Ovary (tissue), 7 donors: ENCODE measurements around the genes RSPH3 and WTAP.

GRCh38 chr6:158795087-158796192 is 23.7 kb downstream of the EZR start:
- PRO-cap, 7 experiments, result no peak in any of the 7 experiments
- RAMPAGE, long total RNA, 2 experiments, result no peak in any of the 2 experiments

GRCh38 chr6:158800981-158801361 is 18.2 kb downstream of the EZR start:
- PRO-cap, 7 experiments, result no peak in any of the 7 experiments
- RAMPAGE, long total RNA, 2 experiments, result no peak in any of the 2 experiments

DNA sequence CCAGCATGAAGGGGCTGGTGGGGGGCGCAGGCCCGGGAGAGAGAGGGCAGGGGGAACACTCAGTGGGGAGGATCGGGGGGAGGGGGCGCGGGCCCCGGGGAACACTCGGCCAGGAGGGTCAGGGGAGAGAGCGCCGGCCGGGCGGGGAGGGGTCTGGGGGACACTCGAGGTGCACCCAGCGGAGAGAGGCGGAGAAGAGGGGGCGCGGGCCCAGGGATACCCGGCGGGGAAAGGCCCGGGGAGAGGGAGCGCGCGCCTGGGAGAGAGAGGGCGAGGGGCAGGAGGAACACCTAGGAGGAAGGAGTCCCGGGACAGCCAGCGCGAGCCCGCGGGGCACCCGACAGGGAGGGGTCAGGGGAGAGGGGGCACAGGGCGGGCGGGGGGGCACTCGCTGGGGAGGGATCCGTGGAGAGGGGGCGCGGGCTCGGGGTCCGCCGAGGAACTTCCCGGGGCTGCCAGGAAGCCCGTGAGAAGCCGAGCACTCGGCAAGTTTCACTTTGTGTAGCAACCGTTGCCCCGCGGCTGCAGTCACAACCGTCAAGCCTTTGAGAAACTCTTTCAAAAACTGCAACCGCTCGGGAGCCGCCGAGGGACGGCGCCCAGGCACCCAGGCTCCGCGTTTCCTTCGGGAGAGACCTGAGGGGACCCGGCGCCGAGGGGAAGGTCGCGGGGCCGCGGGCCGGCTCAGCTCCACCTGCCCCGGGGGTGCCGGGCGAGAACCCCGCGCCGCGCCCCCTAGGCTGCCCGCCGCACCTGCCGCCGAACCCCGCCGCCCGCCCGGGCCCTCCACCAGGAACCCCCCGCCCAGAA is 490 bp downstream of the EZR start:
- PRO-cap, 7 experiments, result peak in 4 of 7 experiments; most common plus-strand start position 561 of the sequence (in 2); most common minus-strand start position 445 of the sequence (in 1)
- RAMPAGE, long total RNA, 2 experiments, result no peak in any of the 2 experiments

DNA sequence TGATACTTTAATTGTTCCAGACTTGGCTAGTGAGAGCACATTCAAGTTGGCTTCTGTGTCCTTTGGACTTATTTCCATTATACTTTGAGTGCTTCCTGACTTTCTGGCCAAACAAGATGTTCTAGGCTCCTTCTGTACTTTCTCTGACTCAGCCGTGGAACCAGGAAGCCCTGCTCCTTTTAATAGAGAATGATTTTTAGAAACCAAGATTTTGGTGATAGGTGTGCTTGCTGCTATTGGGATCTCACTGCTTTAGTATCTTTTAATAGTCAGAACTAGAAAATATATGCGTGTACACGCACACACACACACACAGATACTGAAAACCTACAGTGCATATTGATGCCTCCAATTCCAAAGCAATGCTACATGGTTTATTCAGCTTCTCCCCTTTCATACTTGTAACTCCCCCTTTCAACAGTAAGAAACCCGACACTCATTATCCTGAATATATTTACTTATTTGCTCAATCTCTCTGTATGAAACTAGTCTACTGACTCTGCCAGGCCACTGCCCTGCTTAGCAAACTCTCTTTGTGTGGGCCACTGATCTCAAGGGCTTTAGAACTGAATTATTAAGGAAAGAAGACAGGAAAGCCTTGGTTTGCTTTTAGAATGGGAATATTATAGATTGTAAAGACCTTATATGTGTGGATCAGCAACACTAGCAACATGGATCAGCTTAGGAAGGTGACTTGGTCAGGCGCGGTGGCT is 42.7 kb upstream of the EZR start:
- PRO-cap, 7 experiments, result no peak in any of the 7 experiments
- RAMPAGE, long total RNA, 2 experiments, result no peak in any of the 2 experiments

DNA sequence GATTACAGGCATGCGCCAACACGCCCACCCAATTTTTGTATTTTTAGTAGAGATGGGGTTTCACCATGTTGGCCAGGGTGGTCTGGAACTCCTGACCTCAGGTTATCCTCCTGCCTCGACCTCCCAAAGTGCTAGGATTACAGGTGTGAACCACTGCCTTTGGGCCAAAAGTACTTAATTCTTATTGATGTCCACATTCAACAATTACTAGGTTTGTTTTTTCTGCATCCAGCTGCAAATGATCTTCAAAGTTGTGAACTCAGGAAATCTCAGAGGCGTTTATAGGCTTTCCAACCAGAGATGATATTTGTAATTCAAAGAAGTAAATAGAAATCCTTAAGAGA is 49.4 kb upstream of the EZR start:
- PRO-cap, 7 experiments, result no peak in any of the 7 experiments
- RAMPAGE, long total RNA, 2 experiments, result no peak in any of the 2 experiments

- PRO-cap, 7 experiments, result peak in 7 of 7 experiments; most common plus-strand start chr6:158999923 (in 6); most common minus-strand start chr6:158999733 (in 5)
- RAMPAGE, long total RNA, 2 experiments, result start-site peak on the plus strand in 2 of 2 experiments, at chr6:158999845-159000305 at its widest, 17 to 38 reads per replicate; start-site peak on the minus strand in 2 of 2 experiments, at chr6:158999660-159000237 at its widest, 23 to 129 reads per replicate
Observed at GRCh38 chr6:158999378-159000378, at the start of gene RSPH3. Gene RSPH3 (minus strand): TSS chr6:159000202.

- PRO-cap, 7 experiments, result no peak in any of the 7 experiments
- RAMPAGE, long total RNA, 2 experiments, result no peak in any of the 2 experiments
Observed at GRCh38 chr6:159039564-159039957, 5.2 kb downstream of the TAGAP start.

DNA sequence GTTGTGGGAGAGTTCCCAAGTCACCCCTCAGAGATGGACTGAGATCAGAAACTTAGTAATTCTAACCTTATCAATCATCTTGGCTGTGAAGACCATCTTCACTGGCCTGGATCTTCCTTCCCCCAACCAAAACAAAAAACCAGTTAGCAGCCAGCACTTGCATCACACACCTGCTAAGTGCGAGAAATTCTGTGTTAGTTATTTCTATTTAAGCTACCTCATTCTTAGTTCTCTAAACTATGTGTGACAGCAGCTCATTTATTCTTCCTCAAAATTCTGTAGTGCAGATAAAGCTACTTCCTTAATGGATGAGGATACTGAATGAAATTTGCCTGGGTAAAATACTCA is 18.2 kb upstream of the TAGAP start:
- PRO-cap, 7 experiments, result no peak in any of the 7 experiments
- RAMPAGE, long total RNA, 2 experiments, result no peak in any of the 2 experiments

GRCh38 chr6:159103879-159104407 is 59.2 kb upstream of the TAGAP start:
- PRO-cap, 7 experiments, result no peak in any of the 7 experiments
- RAMPAGE, long total RNA, 2 experiments, result no peak in any of the 2 experiments

DNA sequence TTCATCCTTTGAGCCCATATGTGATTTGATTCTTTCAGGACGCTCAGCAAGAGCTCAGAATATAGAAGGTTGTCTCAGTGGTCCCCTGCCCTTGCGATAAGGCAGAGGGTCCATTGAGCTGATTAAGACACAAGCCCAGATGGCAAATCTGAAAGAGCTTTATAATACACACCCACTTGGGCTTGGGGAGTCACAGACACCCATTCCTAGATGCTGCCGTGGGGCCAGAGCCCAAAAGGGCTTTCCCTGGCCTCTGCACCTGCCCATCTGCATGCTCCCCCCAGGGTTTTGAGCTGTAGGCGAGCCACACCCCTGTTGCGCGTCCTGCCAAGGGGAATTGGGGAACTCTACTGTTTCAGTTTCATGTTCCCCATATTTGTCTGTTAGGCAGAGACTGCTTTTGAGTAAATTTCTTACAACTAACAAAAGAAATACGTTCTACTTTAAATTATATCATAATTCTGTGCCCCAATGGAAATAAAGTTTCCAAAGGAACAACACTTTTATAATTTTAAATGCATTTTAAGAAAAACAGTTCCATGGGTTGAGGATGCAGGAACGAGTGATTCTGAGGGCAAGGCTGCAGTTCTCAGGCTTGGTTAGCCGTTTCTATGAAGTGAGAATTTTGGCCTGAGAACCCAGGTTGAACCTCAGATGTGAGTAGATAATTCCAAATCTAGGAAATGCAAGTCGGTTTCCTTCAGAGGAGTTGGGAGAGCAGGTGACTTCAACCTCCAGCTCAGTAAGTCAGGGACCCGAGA is 52.8 kb upstream of the FNDC1 start:
- PRO-cap, 7 experiments, result no peak in any of the 7 experiments
- RAMPAGE, long total RNA, 2 experiments, result no peak in any of the 2 experiments

DNA sequence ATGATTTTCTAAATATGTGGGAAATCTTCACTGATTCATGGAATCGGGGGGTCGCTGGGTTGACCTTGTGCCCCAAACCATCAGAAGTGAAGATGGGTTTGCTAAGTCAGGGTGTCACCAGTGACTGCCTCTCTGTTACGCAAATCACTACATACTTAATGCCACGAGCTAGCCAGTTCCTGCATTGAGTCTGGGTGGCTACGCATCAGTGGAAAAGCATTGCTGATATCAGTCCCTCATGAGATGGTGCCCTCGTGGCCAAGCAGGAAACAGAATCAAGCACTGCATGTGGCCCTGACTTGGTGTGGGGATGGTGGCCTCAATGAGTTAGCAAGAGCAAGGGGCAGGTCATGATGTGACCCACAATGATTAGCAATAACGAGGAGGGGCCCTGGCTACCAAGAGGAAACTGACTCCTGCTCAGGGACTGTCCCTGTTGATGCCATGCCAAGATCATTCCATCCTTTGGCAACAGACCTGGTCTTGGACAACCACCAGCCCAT is 51.7 kb upstream of the FNDC1 start:
- PRO-cap, 7 experiments, result no peak in any of the 7 experiments
- RAMPAGE, long total RNA, 2 experiments, result no peak in any of the 2 experiments

DNA sequence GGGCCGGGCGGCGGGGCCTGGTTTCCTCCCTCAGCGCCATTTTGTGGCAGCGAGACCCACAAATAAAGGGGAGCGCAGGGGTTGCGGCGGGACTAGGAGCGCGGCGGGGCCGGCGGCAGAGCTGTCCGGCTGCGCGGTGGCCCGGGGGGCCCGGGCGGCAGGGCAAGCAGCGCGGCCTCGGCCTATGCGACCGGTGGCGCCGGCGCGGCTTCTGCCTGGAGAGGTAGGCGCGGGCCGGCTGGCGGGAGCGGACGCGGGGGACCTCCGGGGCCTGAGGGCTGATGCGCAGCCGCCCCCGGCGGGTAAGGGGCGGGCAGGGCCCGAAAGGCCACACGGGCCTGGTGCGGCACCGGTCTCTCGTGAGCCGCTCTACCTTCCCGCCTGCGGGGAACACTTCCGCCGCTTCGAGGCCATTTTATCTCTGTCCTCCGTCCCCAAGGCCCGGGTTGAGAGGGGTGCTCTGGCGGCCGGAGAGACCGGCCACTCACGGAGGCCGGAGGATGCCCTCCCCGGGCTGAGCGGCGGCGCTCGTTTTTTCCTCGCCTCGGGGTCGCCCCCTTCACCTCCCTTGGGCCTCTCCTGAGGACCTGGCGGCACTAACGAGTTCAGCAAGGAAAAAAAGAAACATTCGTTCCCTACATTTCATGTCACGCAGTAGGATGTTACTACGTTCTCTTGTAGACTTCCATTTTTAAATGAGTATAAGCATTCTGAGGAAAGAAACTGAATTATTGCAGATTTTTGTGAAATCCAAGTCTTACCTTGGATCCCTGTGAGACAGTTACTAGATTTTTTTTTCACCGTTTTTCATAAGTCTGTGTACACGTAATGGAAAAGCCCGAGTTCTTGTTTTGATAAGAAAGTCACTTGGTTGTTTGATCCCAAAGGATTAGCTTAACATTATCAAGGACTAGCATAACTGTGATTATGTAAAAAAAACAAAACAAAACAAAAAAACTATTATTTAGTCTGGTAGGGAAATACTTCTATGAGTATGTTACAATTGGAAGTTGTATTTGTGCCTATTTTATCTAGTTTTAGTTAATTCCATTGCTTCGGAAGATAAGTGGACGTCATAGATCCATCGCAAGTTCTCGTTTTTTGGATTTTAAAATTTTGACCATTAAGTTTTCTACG is at the start of gene WTAP:
WTAP (plus strand) TSS at position 26 of the 1,137 bp plus-strand sequence.
- PRO-cap, 7 experiments, result peak in 7 of 7 experiments; most common plus-strand start position 95 of the sequence (in 7); most common minus-strand start position 589 of the sequence (in 2)
- RAMPAGE, long total RNA, 2 experiments, result no peak in any of the 2 experiments

- PRO-cap, 7 experiments, result no peak in any of the 7 experiments
- RAMPAGE, long total RNA, 2 experiments, result no peak in any of the 2 experiments
Observed at GRCh38 chr6:159752501-159753343, 9.1 kb upstream of the ACAT2 start.

- PRO-cap, 7 experiments, result no peak in any of the 7 experiments
- RAMPAGE, long total RNA, 2 experiments, result no peak in any of the 2 experiments
Observed at GRCh38 chr6:159779792-159780833, 9.3 kb downstream of the TCP1 start.

GRCh38 chr6:159916848-159917210 is 26.0 kb downstream of the MAS1 start:
- PRO-cap, 7 experiments, result no peak in any of the 7 experiments
- RAMPAGE, long total RNA, 2 experiments, result no peak in any of the 2 experiments

- PRO-cap, 7 experiments, result peak in 1 of 7 experiments; most common plus-strand start chr6:159983433 (in 1); most common minus-strand start chr6:159983311 (in 1)
- RAMPAGE, long total RNA, 2 experiments, result no peak in any of the 2 experiments
Observed at GRCh38 chr6:159983004-159983773, 14.3 kb downstream of the IGF2R start.

GRCh38 chr6:159991066-159991749 is 22.3 kb downstream of the IGF2R start:
- PRO-cap, 7 experiments, result no peak in any of the 7 experiments
- RAMPAGE, long total RNA, 2 experiments, result no peak in any of the 2 experiments

- PRO-cap, 7 experiments, result no peak in any of the 7 experiments
- RAMPAGE, long total RNA, 2 experiments, result start-site peak on the plus strand in 1 of 2 experiments, at chr6:159999326-159999473 at its widest, 7 reads per replicate
Observed at GRCh38 chr6:159999024-159999603, 30.2 kb downstream of the IGF2R start.

GRCh38 chr6:160031883-160032283 is 63.0 kb downstream of the IGF2R start:
- PRO-cap, 7 experiments, result no peak in any of the 7 experiments
- RAMPAGE, long total RNA, 2 experiments, result no peak in any of the 2 experiments

DNA sequence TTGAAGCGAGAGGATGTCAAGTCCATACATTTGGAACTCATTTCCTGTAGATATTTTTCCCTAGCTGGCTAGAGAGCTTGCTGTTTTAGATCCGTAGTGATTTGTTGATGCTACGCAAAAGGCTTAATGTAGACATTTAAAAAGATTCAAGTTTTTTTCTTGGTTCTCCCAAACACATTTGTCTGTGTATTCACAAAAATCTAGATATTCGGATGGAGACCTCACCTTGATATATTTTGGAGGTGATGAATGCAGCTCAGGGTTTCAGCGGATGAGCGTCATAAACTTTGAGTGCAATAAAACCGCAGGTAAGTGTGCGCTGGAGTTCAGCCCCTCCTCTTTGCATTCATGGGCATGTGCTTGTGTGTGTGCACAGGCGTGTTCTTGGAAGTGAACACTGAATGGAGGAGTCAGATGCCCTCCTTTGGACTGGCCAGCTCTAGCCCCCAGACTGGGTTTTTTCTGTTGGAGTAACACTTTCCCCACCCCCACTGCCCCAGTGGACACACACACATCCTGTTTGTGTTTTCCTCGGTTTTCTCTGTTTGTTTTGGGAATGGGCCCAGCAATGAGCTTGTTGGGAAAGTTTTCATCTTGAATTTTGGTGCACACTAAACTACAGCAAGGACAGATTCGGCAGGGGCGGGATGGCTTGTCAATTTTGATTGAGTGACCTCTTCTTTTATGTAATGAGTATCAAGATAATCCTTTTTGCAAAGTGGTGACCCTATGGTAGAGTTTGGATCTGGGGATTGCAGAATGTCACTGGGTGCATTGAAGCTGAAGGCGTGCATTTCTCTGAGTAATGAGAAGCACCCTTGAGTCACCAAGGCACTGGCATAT is 65.6 kb downstream of the IGF2R start:
- PRO-cap, 7 experiments, result no peak in any of the 7 experiments
- RAMPAGE, long total RNA, 2 experiments, result no peak in any of the 2 experiments